Endometrial microvascular endothelial cells (primary cell): Measurements from ENCODE around the gene ABAT.

DNA sequence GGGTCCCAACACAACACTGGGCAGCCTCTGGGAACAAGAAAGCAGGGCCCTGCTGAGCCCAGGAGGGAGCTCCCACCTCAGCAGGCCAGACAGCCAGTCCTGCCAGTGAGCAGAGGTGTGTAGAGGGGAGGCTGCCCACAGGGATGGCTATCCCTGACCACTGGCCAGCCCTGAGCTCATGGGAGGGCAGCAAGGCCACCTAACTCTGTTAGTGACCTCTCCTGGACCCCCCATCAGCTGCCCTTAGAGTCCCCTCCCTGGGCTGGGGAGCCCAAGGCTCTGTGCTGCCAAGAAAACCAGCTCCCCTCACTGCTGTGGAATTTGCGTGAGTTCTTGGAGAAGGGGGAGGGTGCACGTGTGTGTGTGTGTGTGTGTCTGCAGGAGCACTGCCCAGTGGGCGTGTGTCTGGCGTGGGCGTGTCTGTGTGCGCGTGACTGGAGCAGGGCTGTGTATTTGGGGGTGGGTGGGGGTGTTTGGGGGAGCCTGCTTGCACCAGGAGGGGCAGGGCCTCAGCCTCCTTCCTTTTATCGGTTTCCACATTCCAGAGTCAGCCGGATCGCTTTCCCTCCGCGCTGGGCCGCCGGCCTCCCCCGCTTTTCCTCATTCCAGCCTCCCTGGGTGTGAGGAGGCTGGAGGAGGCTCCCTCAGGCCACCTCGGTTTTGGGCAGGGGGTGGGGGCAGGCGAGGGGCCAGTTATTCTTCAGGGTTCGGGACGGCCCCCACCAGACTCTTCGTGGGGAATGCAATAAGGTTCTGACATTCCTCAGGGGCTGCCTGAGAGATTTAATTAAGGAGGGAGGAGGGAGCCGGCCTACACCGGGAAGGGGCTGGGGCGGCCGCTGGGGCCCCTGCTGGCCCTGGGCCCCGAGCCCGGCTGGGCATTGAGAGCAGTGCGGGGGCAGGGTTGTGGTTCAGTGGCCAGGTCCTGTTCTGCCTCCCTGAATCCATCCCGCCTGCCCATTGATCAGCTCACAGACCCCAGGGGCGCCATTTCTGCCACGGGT is 2.4 kb downstream of the VASN start:
- RAMPAGE, long total RNA: no peak

- RAMPAGE, long total RNA: no peak
Measured at GRCh38 chr16:4389768-4390186, 18.1 kb downstream of the VASN start.

DNA sequence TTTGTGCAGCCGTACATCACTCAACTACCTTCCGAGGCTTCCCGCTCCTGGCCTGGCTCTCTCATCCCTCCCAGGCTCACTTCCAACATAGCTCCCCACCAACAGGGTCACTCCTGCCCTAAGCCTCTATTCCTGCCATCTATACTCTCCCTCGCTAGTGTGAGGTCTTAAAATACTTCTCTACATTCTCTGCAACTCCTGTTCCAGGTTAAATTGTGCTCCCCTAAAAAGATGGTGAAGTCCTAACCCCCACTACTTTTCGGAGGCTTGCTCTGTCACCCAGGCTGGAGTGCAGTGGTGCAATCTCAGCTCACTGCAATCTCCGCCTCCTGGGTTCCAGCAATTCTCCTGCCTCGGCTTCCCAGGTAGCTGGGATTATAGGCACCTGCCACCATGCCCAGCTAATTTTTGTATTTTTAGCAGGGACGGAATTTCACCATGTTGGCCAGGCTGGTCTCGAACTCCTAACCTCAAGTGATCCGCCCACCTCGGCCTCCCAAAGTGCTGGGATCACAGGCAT is 10.6 kb downstream of the CORO7 start:
- RAMPAGE, long total RNA: no peak

DNA sequence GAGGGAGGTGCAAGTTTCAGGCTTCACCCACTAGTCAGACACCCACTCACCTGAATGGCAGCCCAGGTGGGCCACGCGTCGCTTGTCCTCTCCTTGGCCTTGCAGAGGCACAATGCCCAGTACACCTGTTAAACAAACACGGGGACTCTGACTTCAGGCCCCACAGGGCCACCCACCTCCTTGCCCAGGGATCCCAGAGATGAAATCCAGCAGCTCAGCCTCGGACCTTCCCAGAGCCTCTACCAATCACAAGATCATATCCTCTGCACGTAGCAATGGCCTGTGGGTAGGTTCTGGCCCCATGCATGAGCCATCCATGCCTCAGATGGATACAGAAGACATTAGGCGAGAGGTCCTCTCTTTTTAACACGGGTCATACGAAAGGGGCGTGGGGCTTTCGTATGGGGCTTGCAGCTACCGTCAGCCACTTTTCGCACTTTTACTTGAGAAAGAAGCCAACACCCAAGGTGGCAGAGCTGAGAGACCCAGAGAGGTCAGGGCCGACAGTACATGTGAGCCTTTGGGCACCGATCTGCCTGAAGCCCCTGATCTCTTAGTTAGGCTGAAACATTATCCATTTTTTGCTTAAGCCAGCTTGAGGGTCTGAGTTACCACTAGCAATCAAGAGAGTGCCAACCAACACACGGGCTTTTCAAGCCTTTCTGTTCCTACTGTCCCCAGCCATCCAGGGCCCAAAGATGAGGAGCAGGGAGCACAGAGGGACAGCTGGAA is 3.9 kb downstream of the CORO7 start:
- RAMPAGE, long total RNA: no peak

GRCh38 chr16:4500290-4500618 is 24.1 kb downstream of the HMOX2 start:
- RAMPAGE, long total RNA: no peak

GRCh38 chr16:4511424-4512032 is 27.0 kb downstream of the CDIP1 start:
- RAMPAGE, long total RNA: no peak

DNA sequence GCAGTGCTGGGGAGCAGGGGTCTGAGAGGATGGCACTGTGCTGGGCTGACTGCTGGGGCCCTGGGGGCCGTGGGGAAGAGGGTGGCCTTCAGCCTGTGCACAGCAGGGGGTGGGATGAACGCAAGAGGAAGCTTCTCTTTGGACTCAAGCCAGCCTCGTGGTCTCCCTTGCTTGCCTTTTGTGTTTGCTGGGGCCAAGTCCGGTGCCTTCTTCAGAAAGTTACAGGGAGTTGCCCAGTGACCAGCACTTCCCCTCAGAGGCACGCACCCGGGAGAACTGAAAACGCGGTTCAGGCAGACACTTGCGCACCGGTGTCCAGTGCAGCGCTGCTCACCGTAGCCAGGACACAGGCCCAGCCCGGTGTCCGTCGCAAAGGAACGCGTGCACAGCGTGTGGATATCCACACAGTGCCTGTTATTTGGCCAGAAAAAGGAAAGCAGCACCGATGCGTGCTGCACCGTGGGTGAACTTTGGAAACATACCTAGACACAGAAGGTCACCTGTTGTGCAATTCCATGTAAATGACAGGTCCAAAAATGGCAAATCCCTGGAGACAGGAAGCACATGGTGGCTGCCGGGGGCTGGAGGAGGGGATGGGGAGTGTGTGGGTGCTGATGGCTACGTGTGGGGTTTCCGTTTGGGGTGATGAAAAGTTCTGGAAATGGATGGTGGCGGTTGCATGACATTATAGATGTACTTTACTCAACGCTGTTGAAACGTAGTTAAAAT is 29.4 kb upstream of the NUDT16L1 start:
- RAMPAGE, long total RNA: no peak

DNA sequence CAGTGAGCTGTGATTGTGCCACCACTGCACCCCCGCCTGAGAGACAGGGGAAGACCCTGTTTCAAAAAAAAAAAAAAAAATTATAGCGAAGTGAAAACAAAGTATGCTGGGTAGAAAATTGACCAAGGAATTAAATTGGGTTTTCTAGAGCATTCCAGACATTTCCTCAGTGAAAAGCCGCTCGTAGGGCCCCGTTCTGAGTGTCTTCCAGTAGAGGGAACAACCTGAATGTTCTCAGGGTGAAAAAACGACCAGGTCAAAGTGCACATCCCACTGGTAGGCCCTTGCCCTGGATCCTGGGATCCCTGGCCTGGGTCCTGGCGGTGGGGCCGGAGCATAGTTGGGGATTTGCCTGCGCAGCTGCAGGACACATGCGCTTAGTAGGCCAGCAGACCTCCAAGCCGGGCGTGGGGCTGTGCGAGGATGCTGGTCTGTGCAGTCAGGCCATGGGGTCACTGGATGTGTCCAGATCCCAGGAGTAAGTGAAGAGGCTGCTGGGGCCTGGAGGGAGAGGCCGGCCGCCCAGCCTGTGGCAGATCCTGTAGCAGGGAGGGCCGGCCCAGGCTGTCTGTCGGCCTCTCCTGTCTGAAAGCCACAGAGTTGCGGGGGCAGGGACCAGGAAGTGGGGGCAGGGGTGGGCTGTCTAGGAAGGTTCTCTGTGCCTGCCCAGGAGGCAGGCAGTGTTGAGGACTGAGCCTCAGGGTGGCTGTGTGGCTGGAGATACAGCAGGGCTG is 17.5 kb upstream of the NUDT16L1 start:
- RAMPAGE, long total RNA: no peak

- RAMPAGE, long total RNA: no peak
Measured at GRCh38 chr16:4847575-4848622, 618 bp downstream of the UBN1 start.

GRCh38 chr16:4884630-4885417 is 37.5 kb downstream of the UBN1 start:
- RAMPAGE, long total RNA: no peak

GRCh38 chr16:4943127-4943750 is 6.3 kb upstream of the PPL start:
- RAMPAGE, long total RNA: no peak

DNA sequence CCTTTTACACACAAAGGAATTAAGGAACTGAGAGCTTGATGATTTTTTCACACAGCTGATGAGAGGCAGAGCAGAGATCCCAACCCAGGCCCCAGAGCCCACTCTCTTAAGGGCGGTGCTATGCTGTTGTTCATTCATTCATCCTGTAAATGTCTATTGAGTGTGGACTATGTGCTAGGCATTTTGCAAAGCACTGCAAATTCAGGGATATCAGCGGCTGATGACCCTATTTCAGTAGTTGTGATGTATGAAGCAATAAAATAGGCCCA is 18.0 kb downstream of the SEC14L5 start:
- RAMPAGE, long total RNA: no peak

GRCh38 chr16:8108646-8109947 is 481.2 kb downstream of the TMEM114 start:
- RAMPAGE, long total RNA: no peak

- RAMPAGE, long total RNA: no peak
Measured at GRCh38 chr16:8547913-8548286, 42.4 kb downstream of the TMEM114 start.

- RAMPAGE, long total RNA: no peak
Measured at GRCh38 chr16:8673855-8674969, at the start of gene ABAT. Gene ABAT (plus strand): TSS chr16:8674617.

- RAMPAGE, long total RNA: no peak
Measured at GRCh38 chr16:8694671-8695393, 20.4 kb downstream of the ABAT start.

DNA sequence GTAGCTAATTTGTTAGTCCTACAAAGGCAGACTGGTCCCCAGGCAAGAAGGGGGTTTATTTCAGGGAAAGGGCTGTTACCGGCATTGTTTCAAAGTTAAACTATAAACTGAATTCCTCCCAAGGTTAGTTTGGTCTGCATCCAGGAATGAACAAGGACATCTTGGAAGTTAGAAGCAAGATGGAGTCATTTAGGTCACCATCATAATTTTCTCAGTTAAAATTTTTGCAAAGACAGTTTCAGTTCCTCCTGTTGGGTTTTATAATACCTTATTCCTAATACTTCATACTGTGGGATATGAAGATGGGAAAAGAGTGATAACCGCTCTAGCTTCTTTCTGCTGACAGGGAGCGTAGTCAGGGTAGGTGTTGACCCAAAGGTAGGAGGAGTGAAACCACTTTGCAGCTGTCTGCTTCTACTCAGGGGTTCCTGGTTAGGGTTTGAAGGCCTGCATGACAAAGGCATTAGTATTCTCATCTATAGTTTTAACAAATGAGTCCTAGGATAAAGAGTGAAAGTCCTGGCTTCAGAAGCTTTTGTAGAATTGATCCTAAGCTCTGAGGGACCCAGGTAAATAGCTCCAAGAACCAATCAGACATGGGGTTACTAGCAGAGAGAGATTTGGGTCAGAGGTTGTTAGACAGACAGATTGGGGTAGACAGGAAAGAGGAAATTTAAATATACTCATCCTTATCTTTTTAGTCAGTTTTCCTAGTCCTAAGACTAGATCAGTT is 24.9 kb downstream of the PMM2 start:
- RAMPAGE, long total RNA: no peak

DNA sequence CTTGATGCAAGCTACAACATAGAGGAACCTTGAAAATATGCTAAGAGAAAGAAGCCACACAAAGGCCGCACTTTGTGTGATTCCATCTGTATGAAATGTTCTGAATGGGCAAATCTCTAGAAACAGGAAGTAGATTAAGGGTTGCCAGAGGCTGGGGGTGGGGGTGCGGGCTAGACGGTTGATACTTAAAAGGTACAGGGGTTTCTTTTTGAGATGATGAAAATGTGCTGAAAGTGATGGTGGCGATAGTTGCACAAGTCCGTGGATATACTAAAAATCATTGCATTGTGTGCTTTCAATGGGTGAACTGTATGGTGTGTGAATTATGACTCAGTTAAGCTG is 2.2 kb upstream of the CARHSP1 start:
- RAMPAGE, long total RNA: no peak

DNA sequence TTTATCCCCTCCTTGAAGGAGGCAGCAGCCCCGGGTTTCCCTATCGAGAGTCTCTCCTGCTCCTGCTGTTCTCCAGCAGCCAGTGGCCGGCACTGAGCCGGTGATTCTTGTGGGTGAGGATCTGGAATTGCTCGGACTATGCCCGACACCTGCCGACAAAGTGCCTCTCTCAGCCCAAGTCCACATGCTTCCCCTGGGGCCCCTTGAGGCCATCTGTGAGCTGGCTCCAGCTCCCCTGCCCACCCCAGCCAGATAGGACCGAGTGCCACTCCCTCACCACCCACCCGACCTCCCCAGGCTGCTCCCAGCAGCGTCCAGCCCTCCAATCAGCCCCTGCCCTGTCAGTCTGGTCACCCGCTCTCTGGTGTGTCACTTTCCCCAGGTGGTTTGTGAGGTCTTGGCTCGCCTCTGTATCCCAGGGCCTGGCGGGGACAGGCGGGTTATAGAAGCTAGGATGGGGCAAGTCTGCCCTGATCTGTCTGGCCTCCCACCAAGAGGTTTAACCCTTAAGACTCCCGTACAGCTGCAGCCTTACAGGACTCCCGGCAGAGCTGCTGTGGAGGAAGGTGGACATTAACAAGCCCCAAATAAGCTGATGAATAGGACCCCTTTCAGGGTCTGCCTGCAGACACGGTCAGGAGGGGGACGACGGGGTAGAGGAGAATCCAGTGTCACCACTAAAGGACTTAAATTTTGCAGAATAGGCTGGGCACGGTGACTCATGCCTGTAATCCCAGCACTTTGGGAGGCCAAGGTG is 4.1 kb downstream of the LITAFD start:
- RAMPAGE, long total RNA: no peak

DNA sequence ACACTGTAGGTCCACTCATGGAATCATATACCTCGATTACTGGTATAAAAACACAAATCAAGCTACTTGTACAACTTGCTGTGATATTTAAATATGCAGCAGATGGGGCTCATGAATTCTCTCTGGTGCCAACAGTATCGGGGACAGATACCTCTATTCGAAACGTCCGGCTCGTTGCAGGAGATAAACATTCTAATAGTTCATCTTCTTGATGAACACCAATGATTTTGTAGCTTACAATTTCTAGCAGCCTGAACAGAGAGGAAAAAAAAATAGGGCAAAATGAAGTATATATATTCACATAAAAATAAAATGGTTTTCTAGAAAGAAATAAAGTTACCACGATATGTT is 13.3 kb downstream of the LITAFD start:
- RAMPAGE, long total RNA: no peak